Diencephalon (tissue), 2 donors: ENCODE results near the gene CCK.

DNA sequence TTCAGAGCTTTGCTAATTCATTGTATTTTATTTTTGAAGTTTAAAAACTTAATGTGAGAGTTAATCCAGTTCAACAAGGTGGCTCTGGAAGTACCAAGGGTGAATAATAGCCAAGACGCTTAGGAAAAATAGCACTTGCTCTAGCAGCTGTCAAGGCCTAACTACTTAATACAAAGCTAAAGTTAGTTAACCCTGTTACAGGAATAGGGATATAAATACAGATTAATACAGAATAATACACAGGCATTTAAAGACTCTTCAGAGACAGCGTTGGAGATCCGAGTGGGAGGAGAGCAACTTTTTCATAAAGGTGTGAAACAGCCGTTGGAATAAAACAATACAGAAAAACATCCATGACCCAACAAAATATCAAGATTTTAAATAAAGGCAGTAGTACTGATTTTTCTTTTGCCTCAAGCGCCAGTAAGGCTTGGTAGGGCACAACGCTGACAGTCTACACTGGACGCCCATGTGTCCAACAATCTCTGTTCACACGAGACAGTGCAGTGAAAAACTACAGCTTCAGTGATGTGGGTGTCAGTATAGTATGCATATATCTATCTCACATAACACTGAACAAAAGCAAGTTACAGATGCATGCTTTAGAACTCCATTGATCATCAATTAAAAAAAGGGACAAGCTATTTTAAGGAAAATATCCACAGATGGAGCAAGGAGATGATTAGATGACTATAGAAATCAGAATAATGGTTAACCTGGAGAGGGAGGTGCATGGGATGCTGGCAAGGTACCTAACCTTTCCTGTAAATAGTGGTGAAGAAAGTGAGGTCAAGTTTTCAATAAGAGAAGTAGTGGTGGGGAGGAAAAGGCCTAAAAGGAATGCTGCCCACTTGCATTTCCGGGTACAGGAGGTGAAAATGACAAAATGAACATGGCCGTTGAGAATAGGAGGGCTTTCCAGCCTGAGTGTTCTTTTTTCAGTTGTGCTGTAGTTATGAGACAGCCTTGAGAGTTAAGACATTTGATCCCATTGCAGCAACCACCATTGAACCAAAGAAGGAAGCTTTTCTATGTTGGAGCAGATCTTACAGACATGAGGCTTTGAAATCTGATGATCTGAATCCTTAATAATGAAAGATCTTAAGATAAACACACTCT lies 42.6 kb downstream of the CTNNB1 start:
- RAMPAGE, long total RNA = no peak

GRCh38 chr3:41243621-41244535 lies 44.6 kb downstream of the CTNNB1 start:
- RAMPAGE, long total RNA = no peak

DNA sequence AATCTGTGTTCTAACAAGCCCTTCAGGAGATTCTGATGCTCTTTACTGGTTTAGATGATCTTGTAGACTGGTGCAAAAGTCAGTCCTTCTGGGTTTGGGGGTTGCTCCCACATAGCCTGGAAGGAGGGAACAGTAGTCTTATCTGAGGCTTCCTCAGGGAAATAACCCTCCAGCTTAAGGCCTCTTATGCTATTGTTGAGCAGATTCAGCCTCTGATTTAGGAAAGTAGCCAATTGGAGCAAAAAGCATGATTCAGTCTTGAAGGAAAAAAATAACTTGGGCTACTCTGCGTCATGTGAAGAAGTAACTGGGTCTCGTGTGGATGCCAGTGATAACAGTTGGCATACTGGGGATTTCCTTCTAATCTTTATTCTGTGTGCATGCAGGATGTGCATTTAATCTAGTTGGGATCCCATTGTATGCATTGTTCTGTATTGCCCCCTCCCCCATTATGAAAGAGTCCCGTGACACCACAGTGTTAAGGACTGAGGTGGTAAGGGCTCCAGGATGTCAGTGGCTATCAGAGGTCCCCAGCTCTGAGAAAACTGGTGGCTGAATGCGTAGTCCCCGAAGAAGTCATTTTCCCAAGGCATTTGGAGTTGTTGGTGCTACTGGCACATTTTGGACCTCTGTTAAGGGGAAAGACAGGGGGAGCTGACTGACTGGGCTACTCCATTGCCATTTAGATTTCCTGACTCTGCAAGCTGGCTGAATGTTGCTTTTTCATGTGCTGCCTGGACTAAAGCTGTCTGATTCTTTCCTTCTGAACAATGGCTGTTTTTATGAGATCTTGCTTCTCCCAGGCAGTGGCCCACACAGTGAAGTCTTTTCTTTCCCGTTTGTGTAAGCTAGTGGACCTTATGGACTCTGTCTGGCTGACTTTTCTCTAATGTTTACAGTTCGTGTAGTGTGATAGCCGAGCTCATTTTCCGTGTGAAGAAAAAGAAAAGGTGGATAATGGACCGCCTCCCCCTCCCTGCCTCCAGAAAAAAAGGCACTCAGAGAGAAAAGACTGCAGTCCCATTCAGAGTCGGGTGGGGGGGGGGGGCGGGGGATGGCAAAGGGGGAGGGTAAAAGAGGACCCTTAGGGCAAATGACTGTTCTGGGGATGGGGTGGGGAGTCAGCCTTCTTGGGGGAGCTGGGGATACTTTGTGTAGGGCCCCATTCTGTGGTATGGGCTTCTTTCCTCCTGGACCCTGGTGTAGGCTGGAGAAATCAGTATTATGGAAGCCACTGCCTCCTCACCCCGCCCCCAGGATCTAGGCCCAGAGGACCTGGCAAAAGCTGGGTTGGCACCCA lies 38.4 kb upstream of the TRAK1 start:
- RAMPAGE, long total RNA = no peak

- RAMPAGE, long total RNA = no peak
These were observed 11.5 kb upstream of the TRAK1 start for GRCh38 chr3:42079547-42080182.

DNA sequence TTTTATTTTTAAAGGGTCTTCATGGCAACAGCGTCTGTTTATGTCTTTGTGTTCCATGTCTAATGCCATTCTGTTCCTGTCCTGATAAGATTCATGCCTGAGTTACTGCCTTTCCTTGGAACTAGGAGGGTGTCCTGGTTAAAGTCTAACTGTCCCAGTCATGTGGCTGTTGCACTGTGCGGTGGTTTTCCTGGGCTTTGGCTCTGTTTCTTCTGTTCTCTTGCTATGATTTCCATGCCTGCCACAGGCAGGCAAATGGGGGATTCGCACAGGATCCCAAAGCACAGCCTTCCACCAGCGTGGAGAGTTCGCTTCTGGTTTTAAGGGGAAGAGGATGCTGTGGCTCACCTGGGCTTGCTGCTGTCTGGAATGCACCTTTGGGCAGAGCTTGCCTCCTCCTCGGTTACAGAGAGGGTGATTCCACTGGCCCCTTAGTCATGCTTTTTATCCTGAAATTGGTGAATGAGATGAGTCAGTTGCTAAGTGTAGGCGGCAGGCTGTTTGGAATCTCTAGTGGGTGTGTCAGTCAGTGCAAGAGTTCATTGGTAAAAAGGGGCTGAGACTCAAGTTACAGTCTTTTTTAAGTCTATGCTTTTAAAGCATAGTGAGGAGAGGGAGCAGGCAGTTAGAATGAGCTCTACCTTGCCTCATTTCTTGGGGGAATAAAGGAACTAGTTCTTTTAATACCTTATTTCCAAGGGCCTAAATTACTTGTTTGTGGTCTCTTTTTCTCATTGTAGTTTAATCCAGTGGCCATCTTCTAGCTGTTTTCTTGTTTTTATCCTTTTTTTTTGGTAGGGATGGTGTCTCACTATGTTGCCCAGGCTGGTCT lies 86.6 kb downstream of the CCK start:
- RAMPAGE, long total RNA = no peak

DNA sequence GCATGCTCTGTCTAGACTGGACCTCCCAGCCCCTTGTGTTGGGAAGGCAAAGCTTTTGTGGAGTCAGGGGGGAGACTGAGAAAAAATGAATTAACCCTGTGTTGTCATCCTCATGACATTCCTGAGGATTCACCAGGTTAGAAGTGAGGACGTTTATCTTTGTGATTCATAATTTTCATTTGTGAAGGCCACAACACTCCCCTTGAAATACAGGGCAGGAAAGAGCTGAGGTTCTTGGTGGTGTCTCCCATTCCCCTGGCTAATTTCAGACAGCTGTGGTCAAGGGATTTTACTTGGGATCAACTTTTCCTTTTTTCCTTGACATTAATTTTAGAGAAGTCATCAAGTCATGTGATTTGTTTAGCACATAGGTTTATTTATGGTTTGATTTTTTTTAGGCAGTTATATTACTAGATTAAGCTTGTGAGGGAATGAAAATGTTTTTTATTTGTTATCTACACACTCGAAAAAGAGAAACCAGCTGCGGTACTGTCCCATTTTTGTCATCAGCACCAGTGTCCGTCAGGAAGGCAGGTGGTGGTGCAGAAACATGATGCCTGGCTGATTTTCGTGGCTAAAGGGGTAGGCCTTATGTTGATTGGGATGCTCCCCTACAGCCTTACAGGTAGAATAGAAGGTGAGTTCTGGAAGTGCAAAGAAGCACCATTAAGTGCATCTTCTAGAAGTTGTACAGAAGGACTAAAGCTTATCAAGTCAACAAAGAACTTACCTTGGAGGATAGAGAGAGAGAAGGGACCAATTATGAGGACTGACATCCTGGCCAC lies 54.8 kb downstream of the CCK start:
- RAMPAGE, long total RNA = no peak

- RAMPAGE, long total RNA = no peak
These were observed at the start of gene CCK for GRCh38 chr3:42265967-42266568. Gene CCK, minus strand, starts transcription at chr3:42266185.

DNA sequence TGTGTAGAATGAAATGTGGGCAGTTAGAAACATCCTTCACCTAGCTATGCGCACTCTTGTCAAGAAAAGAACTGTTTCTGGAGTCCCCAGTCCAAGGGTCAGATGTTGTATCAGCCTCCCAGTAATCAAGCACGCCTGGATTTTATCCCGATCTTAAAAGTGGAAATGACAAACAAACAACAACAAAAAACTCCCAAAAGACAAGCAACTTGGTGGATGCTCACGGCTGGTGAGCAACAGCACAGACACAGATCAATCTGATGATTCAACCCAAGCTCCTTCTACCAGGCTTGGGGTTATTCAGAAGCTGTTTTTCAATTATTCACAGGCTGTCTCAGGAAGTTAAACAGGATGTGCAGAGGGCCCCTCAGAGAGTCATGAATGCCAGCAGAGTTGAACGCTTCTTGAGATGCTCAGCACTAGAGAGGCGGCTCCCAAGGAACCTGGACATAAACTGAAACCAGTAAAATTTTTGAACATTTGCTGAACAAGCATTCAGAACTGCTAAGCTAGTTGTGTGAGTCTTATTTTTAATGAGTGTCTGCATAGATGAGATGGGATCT lies 22.2 kb downstream of the LYZL4 start:
- RAMPAGE, long total RNA = no peak

- RAMPAGE, long total RNA = no peak
These were observed 25.6 kb upstream of the VIPR1 start for GRCh38 chr3:42476852-42477287.

DNA sequence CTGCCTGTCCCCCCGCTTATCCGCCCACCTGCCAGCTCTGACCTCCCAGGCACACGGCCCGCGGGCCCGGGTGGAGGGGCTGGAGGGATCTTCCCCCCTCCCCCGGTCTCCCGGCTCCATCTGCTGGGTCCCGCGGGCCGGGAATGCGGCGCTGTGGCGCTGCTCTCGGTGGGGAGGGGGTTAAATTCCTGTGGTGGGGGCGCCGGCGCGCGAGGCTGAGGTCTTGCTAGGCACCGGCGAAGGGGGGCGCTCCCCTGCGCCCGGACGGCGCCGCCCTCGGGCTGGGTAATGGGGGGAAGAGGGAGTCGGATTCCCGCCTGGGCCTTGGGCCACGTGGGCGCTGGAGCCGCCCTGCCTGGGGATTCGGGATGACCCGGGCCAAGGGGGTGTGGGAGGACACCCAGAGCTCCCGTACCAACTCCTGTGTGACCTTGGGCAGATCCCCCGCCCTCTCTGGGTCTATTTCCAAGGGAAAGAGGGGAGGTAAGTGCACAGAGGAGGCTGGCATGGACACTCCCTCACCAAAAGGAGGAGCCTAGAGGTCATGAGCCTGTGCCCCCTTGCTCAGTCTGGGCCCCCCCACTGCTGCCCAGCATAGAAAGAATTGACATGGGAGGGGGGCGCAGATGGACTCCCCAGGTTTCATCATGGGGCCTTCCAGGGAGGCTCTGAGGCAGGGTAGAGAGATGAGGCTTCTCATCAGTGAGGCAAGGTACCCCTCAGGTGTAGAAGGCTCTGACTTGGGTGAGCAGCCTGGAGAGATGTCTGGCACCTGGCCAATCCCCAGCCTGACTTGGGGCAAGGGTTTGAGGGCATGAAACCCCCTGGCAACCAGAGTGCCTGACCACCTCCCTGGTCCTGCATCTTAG lies 1.4 kb downstream of the ZBTB47 start:
- RAMPAGE, long total RNA = no peak

DNA sequence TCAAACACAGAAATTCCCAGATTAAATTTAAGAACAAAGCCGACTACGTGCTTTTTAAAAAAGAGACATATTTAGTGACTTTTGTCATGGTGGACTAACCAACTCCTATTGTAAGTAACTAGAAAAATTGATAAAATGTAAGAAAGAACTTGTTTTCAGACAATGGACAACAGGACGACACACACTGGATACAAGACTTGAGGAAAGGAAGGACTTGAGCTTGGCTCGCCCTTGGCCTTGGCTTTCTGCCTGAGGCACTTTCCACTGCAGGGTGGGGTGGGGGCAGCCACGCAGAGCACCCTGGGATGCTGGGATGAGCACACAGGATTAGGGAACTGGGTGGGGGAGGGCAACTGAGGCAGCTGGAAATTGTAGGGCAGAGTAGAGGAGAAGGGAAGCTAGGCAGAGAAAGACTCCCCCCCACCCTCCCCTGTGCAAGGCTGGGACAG lies 25.4 kb upstream of the HHATL start:
- RAMPAGE, long total RNA = no peak

GRCh38 chr3:42773465-42773923 lies 441 bp upstream of the CCDC13 start:
- RAMPAGE, long total RNA = no peak

DNA sequence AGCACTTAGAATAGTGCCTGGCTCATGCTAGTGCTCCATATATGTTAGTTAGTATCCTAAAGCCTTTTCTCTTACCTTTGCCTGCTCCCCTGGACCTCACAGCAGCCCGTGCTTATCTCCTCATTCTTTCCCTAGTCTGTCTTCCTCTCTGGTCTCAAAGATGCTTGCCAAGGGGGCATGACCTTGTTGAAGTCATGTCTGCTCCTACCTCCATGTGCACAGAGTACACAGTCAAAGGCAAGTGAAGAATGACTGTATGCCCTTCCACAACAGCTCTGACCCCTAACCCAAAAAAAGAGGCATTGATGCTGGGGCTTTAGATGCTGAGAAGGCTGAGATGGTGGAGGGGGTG lies 740 bp upstream of the CYP8B1 start:
- RAMPAGE, long total RNA = no peak

DNA sequence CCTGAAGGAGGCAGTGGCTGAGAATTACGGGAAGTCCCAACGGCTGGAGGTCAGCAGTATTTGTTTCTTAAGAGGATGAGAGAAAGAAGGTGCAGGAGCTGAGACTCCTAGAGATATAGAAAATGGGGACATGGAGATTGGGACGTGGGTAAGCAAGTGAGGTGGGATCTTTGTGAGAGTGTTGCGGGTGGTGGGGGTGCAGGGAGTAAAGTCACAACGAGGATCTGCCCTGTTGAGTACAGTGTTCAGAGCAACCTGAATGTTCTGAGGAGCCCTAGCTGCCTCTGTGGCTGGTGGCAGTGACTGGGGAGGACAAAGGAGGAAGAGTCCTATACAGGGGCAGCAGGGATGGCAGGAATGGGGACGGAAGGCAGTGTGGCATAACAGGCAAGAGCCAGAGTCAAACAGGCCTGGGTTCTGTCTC lies 1.2 kb downstream of the ZNF662 start:
- RAMPAGE, long total RNA = no peak

GRCh38 chr3:43192381-43192980 lies 86.6 kb upstream of the POMGNT2 start:
- RAMPAGE, long total RNA = no peak

DNA sequence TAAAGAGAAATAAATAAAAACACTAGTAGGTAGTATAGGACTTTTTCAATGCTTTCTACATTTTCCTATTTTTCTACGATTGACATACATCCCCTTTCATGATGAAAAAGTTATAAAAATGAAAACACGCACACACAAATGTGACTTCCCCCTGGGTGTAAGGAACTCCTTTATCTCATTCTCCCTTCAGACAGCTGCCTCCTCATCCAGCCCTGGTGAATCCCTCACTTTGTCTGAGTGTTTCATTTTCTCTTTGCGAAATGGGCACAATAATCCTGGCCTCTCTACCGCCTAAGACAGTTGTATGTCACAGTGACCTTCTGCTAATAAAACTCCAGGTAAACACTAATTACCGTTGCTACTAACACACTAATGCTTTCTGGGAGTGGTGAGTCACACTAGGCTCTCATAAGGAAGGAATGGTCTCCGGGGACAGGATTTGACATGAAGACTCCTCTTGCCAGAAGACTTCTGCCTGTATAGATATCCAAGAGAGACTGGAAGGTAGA lies 71.8 kb upstream of the SNRK start:
- RAMPAGE, long total RNA = no peak

GRCh38 chr3:43719802-43720520 lies 29.2 kb downstream of the ABHD5 start:
- RAMPAGE, long total RNA = no peak

- RAMPAGE, long total RNA = no peak
These were observed 65.1 kb downstream of the ZNF445 start for GRCh38 chr3:44412104-44413021.

DNA sequence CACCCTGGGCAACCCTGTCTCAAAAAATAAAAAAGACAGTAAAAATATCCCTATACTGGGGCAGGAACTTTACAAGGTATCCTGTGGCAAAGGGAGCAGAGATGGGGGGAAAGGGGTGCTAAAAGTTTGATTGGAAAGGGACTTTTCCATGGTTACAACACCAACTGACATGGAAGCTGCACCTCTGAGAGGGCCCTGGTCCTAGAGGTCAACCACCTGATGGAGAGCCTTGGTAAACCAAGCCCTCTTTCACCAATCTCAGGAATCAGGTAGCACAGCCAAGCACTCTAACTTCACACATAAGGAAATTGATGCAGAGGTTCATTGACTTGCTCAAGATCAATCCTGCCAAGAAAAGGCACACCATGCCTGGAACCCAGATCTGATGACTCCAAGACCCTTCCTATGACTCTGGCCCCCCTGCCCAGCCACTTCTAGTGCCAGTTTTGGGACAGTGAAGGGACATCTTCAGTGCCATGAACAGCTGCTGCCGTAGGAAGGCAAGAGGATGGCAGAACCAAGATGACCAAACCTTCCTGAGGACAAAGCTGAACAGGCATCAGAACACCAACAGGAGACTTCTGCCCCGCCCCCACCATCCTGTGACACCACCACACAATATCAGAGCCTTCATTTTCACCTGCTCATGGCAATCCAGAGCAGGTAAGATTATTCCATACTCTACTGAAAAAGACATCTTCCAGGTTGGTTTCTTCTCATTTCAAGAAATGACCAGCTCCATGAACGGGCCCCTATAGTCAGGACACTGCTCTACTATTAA lies 33.2 kb downstream of the ZNF445 start:
- RAMPAGE, long total RNA = no peak

DNA sequence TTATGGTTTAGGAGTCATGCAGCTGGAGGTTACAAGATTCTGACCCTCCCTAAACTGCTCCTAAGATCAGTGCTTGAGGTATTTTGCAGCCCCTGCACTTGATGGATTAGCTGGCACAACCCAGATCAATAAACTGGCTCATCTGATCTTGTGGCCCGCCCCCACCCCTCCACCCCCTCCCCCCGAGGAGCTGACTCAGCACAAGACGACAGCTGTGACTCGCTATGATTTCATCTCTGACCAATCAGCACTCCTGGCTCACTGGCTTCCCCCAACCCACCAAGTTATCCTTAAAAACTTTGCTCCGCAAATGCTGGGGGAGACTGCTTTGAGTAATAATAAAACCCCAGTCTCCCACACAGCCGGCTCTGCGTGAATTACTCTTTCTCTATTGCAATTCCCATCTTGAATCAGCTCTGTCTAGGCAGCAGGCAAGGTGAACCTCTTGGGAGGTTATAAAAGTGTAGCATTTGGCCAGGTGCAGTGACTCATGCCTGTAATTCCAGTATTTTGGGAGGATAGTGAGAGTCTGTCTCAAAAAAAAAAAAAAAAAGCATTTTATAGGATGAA lies 8.9 kb downstream of the ZNF445 start:
- RAMPAGE, long total RNA = no peak